Prostate gland (tissue), 2 donors: ENCODE measurements around a stretch of chr6.

GRCh38 chr6:144450197-144450452 is 165.0 kb downstream of the UTRN start:
- PRO-cap, result no peak
- RAMPAGE, long total RNA, 2 experiments, result no peak in any of the 2 experiments

DNA sequence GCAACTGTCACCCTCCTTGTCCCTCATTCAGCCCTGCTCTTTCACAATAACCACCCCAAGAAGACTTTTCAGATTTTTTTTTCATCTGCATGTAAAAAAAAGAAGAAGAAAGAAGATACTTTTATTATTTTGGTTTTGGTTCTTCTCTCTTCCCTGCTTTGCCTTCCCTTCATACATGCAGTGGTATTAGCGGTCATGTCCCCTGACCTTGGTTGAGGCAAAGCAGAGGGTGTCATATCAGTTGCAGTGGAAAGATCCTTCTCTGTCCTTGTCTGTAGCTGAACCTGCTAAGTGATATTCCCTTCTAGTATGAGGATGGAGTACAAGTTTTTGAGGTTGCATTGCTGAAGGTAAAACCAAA is 345.7 kb downstream of the UTRN start:
- PRO-cap, result no peak
- RAMPAGE, long total RNA, 2 experiments, result no peak in any of the 2 experiments

- PRO-cap, result no peak
- RAMPAGE, long total RNA, 2 experiments, result no peak in any of the 2 experiments
Observed at GRCh38 chr6:144659067-144660341, 374.4 kb downstream of the UTRN start.

DNA sequence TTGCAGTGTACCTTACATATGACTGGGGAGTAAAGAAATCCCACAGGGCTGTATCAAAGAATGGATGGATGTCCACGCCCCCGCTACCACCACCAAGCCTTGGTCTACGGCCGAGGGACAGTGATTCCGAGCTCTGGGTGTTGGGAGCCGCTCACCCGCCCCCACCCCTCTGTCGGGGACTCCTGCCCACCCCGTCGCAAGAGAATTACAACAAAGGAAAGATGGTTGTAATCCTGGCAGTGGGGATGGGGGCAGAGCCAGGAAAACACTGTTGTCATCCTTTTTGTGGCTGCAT is 817 bp upstream of the FBXO30 start:
- PRO-cap, result no peak
- RAMPAGE, long total RNA, 2 experiments, result no peak in any of the 2 experiments

DNA sequence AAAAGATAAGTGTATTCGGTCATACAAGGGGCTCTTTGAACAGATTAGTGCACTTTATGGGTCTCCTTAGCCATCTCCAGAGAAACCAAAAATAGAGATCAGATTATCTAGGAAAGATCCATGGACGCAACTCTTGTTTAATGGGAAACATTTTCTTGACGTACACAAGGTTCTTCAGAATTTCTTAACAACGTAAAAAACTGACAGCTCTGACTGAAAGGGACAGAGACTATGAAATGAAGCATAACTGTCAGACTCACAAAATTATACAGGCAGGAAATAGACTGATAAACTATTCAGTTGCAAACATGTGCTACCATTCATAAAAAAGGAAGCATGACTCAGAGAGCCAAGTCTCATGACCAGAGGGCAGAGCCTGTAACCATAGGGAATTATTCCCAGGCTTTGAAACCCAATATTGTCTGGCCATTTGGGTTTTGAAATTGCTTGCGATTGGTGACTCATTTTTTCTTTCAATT is 253.4 kb upstream of the RAB32 start:
- PRO-cap, result no peak
- RAMPAGE, long total RNA, 2 experiments, result no peak in any of the 2 experiments

- PRO-cap, result unidirectional peak, minus-strand start at chr6:146545765
- RAMPAGE, long total RNA, 2 experiments, result no peak in any of the 2 experiments
Observed at GRCh38 chr6:146545643-146545988, 2.0 kb downstream of the RAB32 start.

DNA sequence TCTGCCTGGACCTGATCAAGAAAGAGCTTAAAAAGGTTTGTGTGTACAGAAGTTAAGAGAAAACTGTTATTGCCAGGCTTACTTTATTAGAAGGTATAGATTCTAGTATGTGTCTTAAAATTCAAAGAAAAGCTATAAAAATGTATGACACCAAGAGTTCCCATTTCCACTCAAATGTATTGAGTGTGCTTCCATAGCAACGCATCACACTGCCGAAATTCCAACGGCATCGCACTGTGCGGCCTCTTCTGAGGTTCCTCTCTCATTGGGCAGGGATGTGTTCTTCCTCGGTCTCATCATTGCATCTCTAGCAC is 171.4 kb downstream of the ADGB start:
- PRO-cap, result no peak
- RAMPAGE, long total RNA, 2 experiments, result start-site peak on the plus strand in 1 of 2 experiments, centred at position 232 of the sequence, 21 reads per replicate

DNA sequence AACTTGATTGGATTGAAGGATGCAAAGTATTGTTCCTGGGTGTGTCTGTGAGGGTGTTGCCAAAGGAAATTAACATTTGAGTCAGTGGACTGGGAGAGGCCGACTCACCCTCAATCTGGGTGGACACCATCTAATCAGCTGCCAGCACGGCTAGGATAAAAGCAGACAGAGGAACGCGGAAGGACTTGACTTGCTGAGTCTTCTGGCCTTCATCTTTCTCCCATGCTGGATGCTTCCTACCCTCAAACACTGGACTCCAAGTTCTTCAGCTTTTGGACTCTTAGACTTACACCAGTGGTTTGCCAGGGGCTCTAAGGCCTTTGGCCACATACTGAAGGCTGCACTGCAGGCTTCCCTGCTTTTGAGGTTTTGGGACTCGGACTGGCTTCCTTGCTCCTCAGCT is 256.0 kb downstream of the ADGB start:
- PRO-cap, result no peak
- RAMPAGE, long total RNA, 2 experiments, result no peak in any of the 2 experiments

- PRO-cap, result no peak
- RAMPAGE, long total RNA, 2 experiments, result no peak in any of the 2 experiments
Observed at GRCh38 chr6:147336709-147337081, 132.5 kb downstream of the STXBP5 start.

DNA sequence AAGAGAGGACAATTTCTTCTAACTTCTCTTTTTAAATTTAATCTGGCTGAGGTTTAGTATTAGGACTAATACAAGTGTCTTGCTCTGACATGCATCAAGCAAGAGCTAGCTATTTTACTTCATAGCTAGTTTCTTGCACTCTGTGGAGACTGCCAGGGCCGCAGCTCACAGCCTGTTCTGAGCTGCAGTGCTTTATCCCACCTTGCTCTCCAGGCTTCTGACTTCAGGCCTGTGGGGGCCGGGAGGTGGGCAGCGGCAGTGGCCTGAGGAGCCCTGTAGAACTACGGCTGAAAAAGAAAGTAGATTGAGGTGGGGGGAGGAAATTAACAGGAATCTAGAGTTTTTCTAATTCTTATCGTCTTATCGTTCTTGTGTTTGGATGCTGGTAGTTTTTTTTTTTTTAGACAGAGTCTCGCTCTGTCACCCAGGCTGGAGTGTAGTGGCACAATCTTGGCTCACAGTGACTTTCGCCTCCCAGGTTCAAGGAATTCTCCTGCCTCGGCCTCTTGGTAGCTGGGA is 56.6 kb downstream of the SAMD5 start:
- PRO-cap, result no peak
- RAMPAGE, long total RNA, 2 experiments, result no peak in any of the 2 experiments

DNA sequence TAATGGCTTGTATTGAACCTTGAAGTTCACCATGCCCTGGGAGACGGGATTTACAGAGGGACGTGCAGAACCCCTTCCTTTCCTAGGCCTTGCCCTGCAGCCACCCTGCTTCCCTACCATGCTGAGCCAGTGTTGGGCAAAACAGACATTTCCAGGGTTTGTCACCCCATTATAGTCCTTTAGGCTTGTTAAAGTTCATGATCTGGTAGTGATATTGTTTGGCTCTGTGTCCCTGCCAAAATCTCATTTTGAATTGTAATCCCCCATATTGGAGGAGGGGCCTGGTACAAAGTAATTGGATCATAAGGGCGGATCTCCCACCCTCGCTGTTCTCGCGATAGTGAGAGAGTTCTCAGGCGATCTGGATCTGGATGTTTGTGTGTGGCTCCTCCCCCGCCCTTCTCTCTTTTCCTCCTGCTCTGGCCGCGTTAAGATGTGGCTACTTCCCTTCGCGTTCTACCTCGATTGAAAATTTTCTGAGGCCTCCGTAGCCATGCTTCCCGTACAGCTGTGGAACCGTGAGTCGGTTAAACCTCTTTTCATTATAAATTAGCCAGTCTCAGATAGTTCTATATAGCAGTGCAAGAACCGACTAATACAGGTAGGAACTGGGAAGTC is 151.9 kb downstream of the SAMD5 start:
- PRO-cap, result no peak
- RAMPAGE, long total RNA, 2 experiments, result no peak in any of the 2 experiments

GRCh38 chr6:148146823-148147022 is 195.9 kb upstream of the SASH1 start:
- PRO-cap, result no peak
- RAMPAGE, long total RNA, 2 experiments, result no peak in any of the 2 experiments

- PRO-cap, result no peak
- RAMPAGE, long total RNA, 2 experiments, result no peak in any of the 2 experiments
Observed at GRCh38 chr6:148389944-148390521, 47.4 kb downstream of the SASH1 start.

DNA sequence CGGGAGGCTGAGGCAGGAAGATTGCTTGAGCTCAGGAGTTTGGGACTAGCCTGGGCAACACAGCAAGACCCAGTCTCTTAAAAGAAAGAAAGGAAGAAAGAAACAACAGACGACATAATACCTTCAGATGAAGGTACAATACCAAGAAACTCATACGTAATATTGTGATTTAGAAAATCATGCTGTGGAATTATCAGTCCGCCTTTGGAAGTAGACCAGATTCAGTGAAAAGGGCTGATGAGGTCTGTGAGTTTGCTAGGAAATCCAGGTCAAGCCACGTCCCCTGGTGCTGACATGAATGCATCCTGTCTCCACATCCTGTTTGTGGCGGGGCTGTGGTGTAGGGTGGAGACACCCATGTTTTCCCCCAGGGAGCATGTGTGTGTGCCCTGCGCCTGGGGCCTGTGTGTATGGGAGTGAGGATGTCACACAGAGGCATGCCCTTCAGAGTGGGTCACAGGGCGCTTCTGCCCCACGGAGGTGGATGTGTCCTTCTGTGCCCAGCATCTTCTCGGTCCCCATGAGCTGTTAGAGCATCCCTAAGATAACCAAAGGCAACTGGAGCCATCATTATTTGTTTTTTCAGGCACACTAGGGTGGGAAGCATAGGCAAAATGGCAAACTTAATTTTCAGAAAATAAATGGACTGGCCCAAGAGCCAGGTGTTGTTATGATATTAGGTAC is 109.1 kb downstream of the SASH1 start:
- PRO-cap, result no peak
- RAMPAGE, long total RNA, 2 experiments, result no peak in any of the 2 experiments

DNA sequence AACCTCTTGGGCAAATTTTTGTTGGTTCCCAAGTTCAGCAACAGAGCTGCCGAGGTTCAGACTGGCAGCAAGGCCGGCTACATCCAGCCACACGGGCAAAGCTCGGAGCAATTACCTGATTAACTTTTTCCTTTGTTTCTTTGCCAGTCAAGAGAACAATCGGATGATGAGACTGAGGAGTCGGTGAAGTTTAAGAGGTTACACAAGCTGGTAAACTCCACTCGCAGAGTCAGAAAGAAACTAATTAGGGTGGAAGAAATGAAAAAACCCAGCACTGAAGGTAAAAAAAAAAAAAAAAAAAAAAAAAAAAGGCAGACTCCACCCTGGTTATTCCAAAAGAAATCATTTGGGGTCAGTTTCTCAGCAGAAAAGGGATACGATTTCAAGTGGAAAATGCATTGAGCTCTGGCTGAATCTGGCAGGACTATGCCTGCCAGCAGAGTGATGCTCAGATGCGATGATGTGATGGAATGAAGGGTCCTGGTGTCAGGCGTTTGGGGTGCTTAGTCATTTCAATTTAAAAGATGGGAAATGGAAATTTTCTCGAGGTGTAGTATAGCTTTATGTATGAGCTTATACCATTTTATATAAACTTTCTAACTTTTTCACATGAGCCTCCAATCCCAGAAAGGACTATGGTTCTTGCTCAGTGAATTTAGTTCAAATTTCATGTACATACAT is 171.7 kb downstream of the SASH1 start:
- PRO-cap, result no peak
- RAMPAGE, long total RNA, 2 experiments, result no peak in any of the 2 experiments

DNA sequence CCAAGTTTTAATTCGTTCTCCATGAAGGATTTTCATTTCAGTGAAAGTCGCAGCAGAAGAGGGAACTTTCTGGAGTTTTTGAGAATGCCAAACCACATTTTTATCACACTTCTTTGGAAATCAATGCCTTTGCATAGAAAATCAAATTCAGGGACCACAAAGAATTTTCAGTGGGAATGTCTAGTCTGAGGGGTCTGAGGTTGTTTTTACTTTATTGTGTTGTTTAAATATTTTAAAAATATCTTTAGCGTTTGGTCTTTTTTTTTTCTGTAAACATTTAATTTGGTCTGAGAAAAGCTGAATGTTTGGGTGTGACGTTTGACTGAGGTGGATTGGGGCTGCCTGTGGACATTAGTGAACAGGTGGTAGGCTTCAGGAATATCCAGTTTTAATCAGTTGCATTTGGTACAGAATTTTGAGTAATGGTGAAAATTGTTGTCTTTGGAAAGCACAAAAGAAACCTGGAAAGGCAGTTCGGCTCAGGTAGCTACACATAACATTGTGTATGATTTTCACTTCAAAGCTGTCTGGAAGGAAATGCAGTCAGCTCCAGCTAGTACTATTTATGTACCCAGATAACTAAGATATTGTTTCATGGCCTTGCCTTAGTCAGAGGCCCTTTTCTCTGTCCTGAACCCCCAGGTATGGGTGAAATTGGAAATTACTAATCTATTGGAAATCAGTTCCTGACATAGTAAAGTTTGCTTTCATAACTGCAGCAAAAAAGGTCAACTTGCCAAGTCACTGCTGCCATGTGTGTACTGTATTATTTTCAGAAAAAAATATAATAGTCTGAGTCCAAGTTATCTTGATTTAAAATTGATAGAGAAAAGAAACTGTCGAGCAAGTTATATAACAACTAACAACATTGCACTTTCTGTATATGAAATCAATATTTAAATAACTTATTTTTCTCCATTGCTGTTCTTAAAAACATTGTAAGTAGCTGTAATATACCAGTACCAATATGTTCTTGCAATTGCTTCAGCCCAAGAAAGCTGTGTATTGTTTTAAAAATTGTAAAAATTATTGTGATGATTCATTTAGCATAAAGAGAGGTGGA is 195.6 kb upstream of the UST start:
- PRO-cap, result no peak
- RAMPAGE, long total RNA, 2 experiments, result no peak in any of the 2 experiments

GRCh38 chr6:148603994-148604400 is 142.8 kb upstream of the UST start:
- PRO-cap, result no peak
- RAMPAGE, long total RNA, 2 experiments, result no peak in any of the 2 experiments

GRCh38 chr6:148758325-148759075 is 11.7 kb downstream of the UST start:
- PRO-cap, result unidirectional peak, plus-strand start at chr6:148758645
- RAMPAGE, long total RNA, 2 experiments, result no peak in any of the 2 experiments

- PRO-cap, result no peak
- RAMPAGE, long total RNA, 2 experiments, result no peak in any of the 2 experiments
Observed at GRCh38 chr6:149231600-149232269, 85.8 kb upstream of the TAB2 start.

DNA sequence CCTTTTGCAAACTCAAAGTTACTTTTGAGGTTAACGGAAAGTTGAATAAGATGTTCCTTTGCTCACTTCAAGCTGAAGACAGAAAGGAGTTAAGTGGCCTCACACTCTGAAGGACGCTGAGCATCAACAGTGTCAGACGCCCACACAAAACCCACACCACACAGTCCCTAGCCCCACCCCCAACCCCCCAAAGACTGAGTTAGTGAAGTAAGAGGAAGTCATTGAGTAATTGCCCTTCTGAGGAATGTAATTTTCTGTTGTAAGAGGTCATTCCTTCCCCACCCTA is 45.8 kb upstream of the TAB2 start:
- PRO-cap, result no peak
- RAMPAGE, long total RNA, 2 experiments, result no peak in any of the 2 experiments